HT1080 (cell line): ENCODE measurements around the gene METAP1D.

RAMPAGE:
- cytosol, long total RNA: no peak
- long total RNA: no peak
- nucleus, long total RNA: no peak
Measured at GRCh38 chr2:171554405-171554829, 32.1 kb downstream of the CYBRD1 start.

RAMPAGE:
- cytosol, long total RNA: no peak
- long total RNA: no peak
- nucleus, long total RNA: no peak
Measured at GRCh38 chr2:171556643-171557038, 34.4 kb downstream of the CYBRD1 start.

GRCh38 chr2:171939277-171940005 is 17.2 kb downstream of the HAT1 start:
RAMPAGE:
- cytosol, long total RNA: no peak
- long total RNA: no peak
- nucleus, long total RNA: no peak

DNA sequence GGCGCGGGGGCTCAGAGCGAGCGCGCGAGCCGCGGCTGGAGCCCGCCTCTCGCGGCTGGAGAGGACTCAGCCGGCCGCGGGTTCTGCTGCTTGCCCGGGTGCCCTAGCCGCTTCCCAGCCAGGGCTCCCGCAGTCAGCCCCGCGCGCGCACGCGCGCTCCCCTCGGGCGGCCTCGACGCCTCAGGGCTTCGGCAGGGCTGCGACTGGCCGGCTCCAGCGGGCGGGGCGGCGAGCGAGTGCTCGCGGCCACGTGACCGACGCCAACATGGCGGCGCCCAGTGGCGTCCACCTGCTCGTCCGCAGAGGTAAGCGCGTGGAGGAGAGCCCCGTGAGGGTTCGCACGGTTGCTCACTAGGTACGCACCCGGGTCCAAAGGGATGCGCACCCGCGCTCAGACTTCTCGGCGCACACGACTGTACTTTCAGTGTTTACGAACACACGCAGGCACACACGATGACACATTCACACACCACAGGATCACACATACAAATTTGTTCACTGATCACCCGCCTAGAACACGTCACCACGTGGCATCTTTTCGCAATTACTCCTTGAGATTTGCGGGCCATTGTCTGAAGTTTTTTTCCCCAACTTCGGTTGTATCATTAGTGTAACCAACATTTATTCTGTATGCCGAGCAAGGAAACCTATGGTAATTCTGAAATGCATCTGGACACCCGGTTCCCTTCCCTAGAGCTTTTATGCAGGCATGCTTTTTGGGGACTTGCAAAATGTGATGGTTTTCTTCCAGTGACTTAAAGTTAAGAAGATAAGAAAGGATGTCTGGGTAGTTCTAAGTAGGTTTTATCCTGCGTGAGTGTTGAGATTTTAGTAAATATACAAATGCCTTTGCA is at the start of gene METAP1D:
TSS of gene METAP1D (plus strand) at position 249 of the 854 bp plus-strand sequence.
RAMPAGE:
- cytosol, long total RNA: start-site peak on the plus strand centred at position 251 of the sequence, 25 bp wide, 60 and 57 reads in 2 replicates
- long total RNA: start-site peak on the plus strand centred at position 251 of the sequence, 5 bp wide, 24 reads
- nucleus, long total RNA: start-site peak on the plus strand centred at position 250 of the sequence, 16 bp wide, 63 and 33 reads in 2 replicates

RAMPAGE:
- cytosol, long total RNA: no peak
- long total RNA: no peak
- nucleus, long total RNA: no peak
Measured at GRCh38 chr2:172196546-172197386, 94.1 kb upstream of the DLX2 start.

RAMPAGE:
- cytosol, long total RNA: no peak
- long total RNA: no peak
- nucleus, long total RNA: no peak
Measured at GRCh38 chr2:172287525-172288078, 139.8 kb upstream of the ITGA6 start.

RAMPAGE:
- cytosol, long total RNA: no peak
- long total RNA: no peak
- nucleus, long total RNA: no peak
Measured at GRCh38 chr2:172339521-172340017, 87.8 kb upstream of the ITGA6 start.

GRCh38 chr2:172427079-172427253 is 420 bp upstream of the ITGA6 start:
RAMPAGE:
- cytosol, long total RNA: no peak
- long total RNA: no peak
- nucleus, long total RNA: no peak

DNA sequence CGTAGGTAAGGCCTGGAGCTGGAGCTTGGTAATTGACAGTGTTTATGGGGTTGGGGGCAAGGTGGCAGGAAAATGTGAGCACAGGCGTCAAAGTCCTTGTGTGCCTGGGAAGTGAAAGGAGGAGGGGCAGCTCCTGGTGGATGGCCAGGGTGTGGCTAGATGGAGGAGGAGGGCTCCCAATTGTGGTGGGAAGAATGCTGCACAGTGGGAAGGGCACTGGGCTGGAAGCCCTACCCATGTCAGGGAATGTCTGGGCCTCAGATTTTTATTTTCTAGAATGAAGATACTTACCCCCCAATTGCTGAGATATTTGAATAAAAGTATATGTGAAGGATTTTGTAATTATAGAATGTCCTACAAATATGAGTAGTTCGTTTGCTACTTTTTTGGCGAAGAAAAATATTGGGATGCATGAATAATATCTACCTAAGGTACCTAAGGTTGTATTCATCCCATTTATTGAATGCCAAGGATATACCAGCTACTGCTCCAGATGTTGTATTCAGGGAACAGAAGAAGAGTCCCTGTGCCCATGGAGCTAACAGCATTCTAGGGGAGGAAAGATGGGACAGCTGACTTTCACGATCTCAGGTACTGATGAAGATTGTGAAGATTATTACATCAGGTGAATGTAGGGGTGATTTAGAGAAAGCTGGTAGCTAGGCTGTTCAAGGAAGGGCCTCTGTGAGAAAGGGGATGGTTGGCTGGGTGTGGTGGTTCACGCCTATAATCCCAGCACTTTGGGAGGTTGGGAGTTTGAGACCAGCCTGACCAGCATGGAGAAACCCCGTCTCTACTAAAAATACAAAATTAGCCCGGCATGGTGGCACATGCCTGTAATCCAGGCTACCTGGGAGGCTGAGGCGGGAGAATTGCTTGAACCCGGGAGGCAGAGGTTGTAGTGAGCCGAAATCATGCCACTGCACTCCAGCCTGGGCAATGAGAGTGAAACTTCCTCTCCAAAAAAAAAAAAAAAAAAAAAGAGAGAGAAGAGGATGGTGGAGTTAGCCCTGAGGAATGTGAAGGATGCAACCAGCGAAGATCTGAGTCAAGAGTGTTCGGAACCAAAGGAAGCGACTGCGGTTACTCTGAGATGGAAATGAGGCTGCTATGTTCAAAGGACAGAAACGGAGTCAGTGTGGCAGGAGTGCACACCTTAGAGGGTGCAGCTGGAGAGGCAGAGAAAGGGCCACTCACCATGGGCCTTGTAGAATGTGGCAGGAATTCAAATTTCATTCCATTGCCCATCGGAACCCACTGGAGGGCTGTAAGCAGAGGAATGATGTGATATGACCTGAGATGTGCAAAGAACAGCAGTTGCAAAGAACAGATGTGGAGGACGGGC is 22.0 kb downstream of the ITGA6 start:
RAMPAGE:
- cytosol, long total RNA: no peak
- long total RNA: no peak
- nucleus, long total RNA: no peak

GRCh38 chr2:172480306-172480859 is 53.0 kb downstream of the ITGA6 start:
RAMPAGE:
- cytosol, long total RNA: no peak
- long total RNA: no peak
- nucleus, long total RNA: no peak

GRCh38 chr2:172496070-172496511 is 59.8 kb upstream of the PDK1 start:
RAMPAGE:
- cytosol, long total RNA: no peak
- long total RNA: no peak
- nucleus, long total RNA: no peak

GRCh38 chr2:172503758-172505104 is 51.7 kb upstream of the PDK1 start:
RAMPAGE:
- cytosol, long total RNA: no peak
- long total RNA: no peak
- nucleus, long total RNA: no peak

DNA sequence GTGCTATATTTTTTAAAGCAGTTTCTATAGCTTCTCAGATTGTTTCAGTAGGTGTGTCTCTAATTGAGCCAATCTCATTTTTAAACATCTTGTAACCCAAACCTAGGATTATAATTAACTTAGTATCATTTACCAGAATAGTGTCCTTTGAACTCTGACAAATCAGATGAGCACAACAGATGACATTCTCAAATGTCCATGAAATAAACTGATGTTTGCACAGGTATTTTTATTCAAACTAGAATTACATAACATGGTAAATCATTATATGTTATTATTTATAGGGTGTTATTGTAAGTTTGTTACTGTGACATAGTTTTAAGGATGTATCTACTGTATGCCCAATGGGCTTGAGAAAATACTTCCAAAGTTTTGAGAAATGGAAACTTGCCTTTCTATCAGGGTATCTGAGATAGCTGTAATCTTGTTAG is 126.1 kb upstream of the MAP3K20 start:
RAMPAGE:
- cytosol, long total RNA: no peak
- long total RNA: no peak
- nucleus, long total RNA: no peak

DNA sequence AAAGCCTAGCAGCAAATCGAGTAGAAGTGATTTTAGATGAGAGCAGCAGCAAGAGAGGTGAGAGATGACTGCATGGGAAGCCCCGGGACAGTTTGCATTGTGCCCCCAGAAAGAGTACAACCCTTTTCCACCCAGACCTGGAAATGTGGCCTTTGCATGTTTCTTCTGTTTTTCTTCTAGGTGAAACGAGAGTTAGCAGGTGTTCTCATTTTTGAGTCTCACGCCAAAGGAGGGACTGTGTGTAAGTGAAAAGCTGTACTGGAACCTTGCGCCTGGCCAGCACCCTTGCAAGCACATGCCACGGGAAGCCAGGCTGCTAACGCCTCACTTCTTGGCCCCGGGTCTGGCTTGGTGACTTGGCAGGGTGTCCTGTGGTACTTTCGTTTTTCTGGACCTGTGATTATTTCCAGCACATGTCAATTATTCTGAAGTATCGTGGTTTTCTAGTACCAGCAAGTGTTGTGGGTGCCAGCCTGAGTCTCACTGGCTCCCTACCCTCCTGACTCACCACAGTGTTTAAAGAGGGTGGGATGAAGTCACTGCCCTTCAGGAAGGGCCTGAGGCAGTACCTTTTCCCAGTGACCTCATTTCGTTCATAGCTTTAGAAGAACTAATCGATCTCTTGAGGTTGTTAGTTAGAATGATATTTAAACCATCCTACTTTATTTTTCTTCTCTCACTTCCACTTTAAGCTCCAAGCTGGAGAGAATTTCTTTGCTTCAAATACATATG is 90.2 kb upstream of the MAP3K20 start:
RAMPAGE:
- cytosol, long total RNA: no peak
- long total RNA: no peak
- nucleus, long total RNA: no peak

DNA sequence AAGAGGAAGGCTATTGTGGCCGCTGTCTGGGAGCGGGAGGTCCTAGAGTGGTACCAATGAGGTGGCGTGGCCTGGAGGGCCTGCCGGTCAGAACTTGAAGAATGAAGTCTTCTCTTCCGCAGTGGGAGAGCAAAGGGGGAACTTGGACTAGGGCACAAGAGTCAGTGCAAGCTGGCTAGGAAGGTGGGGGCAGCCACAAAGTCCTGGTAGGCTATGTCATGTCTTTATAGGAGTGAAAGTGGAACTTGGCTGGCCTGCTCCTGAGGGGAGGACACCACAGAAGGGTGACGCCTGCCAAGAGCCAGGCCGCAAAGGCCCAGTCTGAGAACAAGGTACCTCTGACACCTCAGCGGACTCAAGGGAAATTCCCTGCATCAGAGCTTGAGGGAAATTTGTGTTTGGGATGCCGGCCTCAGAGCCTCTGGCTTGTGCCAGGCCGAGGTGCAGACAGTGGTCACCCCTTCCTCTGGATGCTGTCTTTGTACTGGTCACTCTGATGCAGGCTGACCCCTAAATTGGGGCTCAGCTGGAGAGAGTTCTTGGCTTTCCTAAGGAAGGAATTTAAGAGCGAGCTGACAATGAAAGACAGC is 32.1 kb upstream of the MAP3K20 start:
RAMPAGE:
- cytosol, long total RNA: no peak
- long total RNA: no peak
- nucleus, long total RNA: no peak

RAMPAGE:
- cytosol, long total RNA: no peak
- long total RNA: no peak
- nucleus, long total RNA: no peak
Measured at GRCh38 chr2:173076971-173077503, 1.4 kb downstream of the MAP3K20 start.

RAMPAGE:
- cytosol, long total RNA: no peak
- long total RNA: no peak
- nucleus, long total RNA: no peak
Measured at GRCh38 chr2:173192064-173192539, 116.5 kb downstream of the MAP3K20 start.

DNA sequence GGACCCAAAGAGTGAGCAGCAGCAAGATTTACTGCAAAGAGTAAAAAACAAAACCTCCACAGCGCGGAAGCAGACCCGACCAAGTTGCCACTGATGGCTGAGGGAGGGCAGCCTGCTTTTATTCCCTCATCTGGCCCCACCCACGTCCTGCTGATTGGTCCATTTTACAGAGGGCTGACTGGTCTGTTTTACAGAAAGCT is 72.8 kb upstream of the CDCA7 start:
RAMPAGE:
- cytosol, long total RNA: no peak
- long total RNA: no peak
- nucleus, long total RNA: no peak

RAMPAGE:
- cytosol, long total RNA: no peak
- long total RNA: no peak
- nucleus, long total RNA: no peak
Measured at GRCh38 chr2:173532457-173533546, 178.1 kb downstream of the CDCA7 start.

RAMPAGE:
- cytosol, long total RNA: no peak
- long total RNA: no peak
- nucleus, long total RNA: no peak
Measured at GRCh38 chr2:173654087-173654573, 299.5 kb downstream of the CDCA7 start.